ENCODE measurements around a stretch of chr2.

DNA sequence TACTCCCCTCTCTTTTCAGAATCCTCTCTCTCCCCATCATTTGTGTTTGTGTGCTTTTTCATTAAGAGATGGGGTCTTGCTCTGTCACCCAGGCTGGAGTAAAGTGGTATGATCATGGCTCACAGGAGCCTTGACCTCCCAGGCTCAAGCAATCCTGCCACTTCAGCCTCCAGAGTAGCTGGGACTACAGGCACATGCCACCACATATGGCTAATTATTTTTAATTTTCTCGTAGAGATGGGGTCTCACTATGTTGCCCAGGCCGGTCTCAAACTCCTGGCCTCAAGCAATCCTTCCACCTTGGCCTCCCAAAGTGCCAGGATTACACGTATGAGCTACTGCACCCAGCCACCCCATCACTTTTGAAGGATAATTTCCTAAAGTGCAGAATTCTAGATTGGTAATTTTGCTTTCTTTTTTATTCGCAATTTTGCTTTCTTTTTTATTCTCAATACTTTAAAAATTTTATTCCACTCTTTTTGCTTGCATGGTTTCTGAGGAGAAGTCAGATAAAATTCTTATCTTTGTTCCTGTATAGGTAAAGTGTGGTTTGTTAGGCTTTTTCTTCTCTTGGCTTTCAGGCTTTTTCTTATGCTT, 74.6 kb downstream of the ROCK2 start:
- PRO-cap, 2 experiments: no peak in any of the 2 experiments

DNA sequence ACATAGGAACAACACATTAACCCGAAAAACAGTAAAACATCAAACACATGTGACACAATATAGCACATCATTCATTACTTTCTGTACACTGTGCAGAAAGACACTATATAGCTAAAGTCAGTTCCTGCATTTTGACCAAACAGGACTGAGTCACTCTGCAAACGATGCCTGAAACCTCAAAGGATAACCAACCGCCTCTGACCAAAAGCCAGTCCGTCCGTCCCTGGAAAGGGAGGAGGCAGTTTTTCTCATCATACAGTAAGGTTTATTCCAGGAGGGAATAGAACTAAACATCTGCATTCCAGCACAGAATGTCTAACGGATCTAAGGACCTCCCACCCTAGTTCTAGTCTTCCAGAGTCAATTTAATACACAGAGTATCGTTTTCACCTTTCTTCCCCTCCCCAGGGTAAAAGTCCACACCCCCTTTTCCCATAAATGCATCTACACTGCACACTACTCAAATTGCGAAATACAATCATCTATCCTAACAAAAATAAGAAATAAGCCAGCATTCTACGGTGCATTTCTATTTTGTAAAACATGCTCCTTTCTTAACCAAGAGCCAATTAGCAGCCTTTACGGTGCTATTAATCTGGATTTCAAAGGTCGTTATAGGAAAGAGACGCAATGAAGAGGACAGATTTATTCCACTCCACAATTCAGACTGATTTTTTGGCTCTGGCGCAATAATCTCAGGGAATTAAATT, 1.6 kb downstream of the ROCK2 start:
- PRO-cap, 2 experiments: no peak in any of the 2 experiments

DNA sequence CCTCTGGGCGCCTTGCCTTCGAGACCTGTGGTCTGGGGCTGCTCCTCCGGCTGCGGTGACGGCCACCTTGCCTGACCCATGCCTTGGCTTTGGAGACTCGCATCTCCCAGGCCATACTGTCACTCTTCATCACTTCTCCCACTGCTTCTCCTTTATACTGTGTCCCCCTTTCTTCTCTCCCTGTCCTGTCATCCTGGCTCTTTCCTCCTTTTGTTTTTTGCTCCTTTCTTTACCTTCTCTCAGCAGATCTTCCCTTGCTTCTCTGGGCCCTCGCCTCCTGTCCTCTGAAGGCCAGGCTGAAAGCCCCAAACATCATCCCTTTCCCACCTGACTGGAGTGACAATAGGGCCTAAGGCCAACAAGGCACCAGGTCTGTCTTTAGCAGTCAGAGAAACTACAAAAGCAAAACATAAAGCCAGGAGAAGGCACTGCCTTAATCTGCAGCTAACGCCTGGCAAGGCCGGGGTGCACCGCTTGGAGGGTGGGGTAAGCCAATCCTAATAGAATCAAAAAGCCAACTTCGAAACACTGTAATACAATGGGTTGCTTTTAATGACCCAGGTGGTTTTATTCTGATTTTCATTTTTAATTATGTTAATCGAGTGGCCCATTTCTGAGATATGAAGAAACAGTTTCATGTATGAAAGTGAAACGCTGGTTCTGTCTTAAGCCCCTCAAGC, 25.9 kb downstream of the E2F6 start:
- PRO-cap, 2 experiments: no peak in any of the 2 experiments

GRCh38 chr2:11498445-11499014, 32.6 kb upstream of the E2F6 start:
- PRO-cap, 2 experiments: no peak in any of the 2 experiments

GRCh38 chr2:11505835-11506108, 28.1 kb upstream of the GREB1 start:
- PRO-cap, 2 experiments: no peak in any of the 2 experiments

GRCh38 chr2:11508405-11508889, 25.4 kb upstream of the GREB1 start:
- PRO-cap, 2 experiments: no peak in any of the 2 experiments

GRCh38 chr2:11540339-11540885, 6.6 kb downstream of the GREB1 start:
- PRO-cap, 2 experiments: no peak in any of the 2 experiments

- PRO-cap, 2 experiments: no peak in any of the 2 experiments
These were observed 1.4 kb downstream of the LPIN1 start for GRCh38 chr2:11747688-11748397.

DNA sequence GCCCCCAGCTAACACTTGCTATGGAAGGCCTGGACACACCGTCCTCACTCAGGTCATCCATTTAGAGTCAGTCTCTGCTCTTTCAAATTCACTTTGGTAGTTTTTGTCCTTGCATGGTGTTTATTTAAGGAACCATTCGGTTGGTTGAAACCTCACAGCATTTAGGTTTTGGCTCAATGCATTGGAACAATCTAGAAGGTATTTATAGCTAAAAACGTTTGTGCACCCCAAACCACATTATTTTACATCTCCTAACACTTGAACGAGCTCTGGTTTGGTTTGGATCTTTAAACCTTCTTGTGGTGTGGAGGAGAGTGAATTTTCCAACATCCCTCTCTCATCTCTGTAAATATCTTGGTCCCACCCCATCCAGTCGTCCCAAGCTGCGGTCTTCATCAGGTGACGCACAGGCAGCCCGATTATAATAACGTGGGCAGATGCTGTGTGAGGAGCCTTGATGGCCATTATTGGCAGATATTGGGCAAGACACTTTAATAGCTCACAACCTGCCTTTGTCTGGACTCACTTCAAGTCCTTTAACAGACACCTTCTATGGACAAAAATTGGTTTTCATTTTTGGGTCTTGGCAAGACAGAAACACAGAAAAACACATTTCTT, 288.0 kb downstream of the LPIN1 start:
- PRO-cap, 2 experiments: no peak in any of the 2 experiments

DNA sequence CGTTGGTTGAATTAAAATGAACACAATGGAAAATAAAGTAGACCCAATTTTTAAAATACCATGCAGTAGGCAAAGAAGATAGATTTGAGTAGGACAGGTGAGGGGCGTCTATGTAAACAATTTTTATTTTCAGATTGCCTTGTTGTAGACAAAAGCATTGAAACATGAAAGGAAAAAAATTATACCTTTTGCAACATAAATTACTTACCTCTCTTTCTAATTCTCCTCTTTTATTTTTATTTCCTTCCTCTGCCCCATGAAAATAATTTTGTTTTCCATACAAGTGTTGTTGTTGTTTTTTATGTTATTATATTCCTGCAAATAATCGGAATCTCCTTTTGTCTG, 344.4 kb downstream of the LPIN1 start:
- PRO-cap, 2 experiments: no peak in any of the 2 experiments

GRCh38 chr2:12318087-12318516, 398.6 kb upstream of the TRIB2 start:
- PRO-cap, 2 experiments: no peak in any of the 2 experiments

- PRO-cap, 2 experiments: no peak in any of the 2 experiments
These were observed 1.8 kb upstream of the TRIB2 start for GRCh38 chr2:12714728-12715501.

GRCh38 chr2:12715502-12715675, 1.3 kb upstream of the TRIB2 start:
- PRO-cap, 2 experiments: no peak in any of the 2 experiments

DNA sequence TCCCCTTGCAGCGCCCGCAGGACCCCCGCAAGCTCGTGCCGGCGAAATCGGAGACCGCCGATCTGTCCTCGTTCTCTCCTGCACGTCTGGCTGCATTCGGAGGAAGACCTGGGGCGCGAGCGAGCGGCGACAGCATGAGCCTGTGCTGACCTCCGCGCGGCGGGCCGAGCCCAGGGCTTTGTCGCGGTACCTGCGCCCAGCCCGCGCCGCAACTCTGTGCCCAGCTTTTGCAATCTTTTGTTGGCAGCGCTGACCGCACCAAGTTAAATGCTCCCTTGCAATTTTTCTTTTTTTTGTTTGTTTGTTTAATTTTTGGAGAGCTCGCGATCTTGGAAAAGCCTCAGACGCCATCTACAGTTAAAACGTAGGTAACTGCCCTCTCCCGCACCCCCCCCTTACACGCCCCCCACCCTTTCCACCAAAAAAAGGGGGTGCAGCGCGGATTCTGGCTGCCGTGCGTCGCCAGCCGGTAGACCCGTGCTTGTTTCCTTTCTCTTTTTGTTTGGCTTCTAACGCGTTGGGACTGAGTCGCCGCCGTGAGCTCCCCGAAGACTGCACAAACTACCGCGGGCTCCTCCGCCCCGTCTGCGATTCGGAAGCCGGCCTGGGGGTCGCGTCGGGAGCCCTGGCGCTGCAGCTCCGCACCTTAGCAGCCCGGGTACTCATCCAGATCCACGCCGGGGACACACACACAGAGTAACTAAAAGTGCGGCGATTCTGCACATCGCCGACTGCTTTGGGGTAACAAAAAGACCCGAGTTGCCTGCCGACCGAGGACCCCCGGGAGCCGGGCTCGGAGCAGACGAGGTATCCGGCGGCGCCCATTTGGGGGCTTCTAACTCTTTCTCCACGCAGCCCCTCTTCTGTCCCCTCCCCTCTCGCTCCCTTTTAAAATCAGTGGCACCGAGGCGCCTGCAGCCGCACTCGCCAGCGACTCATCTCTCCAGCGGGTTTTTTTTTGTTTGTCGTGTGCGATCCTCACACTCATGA, 881 bp downstream of the TRIB2 start:
- PRO-cap, 2 experiments: no peak in any of the 2 experiments

DNA sequence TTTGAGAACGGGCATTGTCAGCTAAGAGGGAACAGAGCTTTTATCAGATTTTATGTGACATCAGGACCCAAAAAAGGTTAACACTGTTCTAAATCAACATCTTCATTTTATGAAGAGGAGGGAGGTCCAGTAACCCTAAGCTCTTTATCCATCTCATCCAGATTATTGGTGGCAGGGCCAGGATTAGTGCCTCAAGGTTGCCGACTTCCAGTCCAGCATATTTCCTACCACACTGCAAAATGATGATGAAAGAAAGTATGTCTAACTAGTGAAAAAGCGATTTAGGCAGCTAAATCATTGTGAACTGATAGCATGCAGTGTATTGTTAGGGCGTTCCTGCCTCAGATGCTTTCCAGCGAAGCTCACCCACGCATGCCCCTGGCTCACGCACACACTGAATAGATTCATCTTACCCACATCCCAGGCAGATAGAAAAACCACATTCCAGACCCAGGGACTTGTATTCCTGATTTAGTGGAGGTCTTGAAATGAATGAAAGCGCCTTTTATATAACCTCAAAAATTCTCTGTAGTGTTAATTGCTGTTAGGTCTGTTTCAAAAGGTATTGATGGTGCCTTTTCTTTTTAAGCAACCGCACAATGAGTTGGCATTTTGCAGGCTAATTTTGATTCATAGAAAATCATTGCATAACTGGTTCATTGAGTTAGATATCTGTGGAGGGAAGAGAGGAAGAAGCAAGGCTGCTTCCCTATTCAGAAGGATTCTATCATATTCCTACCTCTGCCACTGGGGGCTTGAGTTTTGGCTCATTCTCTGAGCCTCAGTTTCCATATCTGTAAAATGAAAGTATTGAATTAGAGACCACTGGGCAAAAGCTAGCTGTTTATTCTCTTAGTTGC, 5.4 kb downstream of the TRIB2 start:
- PRO-cap, 2 experiments: no peak in any of the 2 experiments

- PRO-cap, 2 experiments: no peak in any of the 2 experiments
These were observed 47.5 kb downstream of the TRIB2 start for GRCh38 chr2:12764039-12764800.

GRCh38 chr2:15169365-15170260, 391.5 kb downstream of the NBAS start:
- PRO-cap, 2 experiments: no peak in any of the 2 experiments

- PRO-cap, 2 experiments: no peak in any of the 2 experiments
These were observed 262.4 kb downstream of the NBAS start for GRCh38 chr2:15298775-15299182.

GRCh38 chr2:15604827-15605329, 13.2 kb downstream of the DDX1 start:
- PRO-cap, 2 experiments: no peak in any of the 2 experiments

DNA sequence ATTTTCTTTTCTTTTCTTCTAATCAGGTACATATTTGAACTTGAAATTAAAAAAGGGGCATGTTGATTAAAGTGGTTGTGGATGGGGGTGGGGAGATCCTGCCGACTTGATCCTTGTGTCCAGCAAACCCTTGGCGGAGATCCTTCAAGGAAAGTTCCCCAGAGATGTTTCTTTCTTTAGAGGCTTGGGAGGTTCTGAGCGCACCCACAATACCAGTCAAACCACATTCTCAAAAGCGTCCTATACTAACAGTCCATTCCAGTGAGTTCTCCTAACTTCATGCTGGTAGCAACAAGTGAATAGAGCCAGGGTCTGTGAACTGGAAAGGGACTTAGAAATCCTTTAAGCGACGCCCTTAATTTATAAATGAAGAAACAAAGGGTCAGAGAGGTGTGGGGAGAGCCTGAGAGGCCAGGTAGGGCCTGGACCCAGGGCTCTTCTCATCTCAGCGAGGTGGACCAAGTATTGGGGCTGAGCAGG, 49.3 kb downstream of the MYCN start:
- PRO-cap, 2 experiments: no peak in any of the 2 experiments